AG09319 (cell line): ENCODE measurements around a stretch of chr2.

DNA sequence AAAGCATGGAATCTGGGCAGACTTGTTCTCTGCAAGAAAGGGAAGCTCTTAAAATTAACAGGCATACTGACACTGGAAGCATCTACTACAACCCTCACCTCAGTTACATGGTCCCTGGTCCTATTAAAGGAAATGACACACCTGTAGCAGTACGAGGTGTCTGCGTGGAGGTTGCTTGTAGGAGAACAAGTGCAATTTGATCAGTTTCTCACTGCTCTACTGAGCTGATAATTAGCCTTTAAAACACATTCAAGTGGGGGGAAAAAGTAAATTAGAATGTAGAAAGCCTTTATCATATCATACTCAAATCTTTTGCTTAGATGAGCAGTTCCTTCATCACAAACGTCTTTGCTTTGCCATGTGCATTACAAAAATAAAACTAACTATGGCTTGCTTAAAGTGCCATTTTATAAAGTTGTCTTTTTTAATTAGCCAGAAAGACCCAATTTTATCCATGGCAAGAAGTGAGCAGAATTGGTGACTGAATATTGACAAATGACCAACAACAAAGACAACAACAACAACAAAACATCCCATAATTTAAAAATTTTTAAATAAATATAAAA is 20.0 kb downstream of the SERTAD2 start:
- RRBS = no CpG with 5 or more reads among the region's 3 CpGs

- RRBS = no CpG with 5 or more reads among the region's 9 CpGs
Measured at GRCh38 chr2:64637029-64637749, 16.5 kb downstream of the SERTAD2 start.

DNA sequence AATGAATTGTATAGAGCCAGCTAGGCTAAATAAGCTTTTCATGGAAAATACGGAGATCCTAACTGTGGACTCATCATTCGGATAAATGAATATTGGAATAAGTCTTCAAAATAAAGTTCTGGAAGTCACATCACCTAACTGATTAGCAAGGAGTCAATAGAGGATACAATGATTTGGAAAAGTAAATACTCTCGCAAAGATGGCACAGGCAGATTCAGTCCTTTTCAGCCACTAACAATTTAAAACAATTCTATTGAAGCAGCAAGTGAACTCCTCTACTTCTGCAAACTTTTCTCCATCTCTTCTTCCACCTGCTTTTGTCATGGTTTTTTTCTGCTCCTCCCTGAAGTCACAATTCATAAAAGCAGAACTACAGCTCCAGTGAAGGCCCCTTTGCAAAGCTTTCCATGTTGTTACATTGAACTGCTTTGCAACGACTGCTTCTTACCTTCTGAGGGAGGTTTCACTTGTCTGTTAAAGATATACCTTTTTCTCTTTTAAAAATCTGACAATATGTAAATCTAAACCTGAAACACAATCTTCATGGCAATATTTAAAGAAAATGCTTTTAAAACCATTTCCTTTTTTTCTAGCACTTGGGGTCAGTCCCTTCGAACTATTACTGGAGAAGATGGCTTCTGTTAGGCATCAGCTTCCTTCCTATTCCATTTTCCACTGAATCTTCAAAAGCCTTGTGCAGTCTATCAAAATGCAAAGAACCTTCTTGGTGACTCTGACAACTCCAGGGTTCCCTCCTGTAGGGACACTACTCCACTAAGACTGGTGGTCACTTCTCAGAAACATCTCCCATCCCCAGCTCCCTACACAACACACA is 3.7 kb upstream of the SERTAD2 start:
- RRBS = no CpG with 5 or more reads among the region's 5 CpGs

- RRBS = under 1% methylated on average over 25 of the region's 77 CpGs
Measured at GRCh38 chr2:64751108-64752429, 97.9 kb upstream of the SERTAD2 start.

DNA sequence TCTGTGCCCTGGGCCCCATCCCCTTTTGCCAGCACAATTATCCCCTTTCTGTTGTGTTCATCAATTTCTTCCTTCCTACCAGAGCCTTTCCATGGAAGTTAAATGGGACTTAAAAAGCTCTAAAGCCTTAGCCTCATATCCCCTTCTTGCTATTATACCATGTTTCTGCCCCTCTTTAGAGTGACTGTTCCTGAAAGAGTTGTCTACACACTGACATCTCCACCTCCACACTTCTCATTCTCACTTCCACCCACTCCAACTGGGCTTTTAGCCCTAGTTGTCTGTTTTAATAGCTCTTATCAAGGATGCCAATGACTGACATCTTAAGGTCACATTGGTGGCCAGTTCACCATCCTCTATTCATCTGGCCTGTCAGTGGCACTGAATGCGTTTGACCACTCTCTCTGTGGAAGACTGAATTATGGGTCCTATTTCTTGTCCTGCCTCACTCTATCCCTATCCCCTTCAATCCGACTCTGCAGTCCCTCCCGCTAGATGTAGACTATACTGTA is 127.2 kb upstream of the SLC1A4 start:
- RRBS = no CpG with 5 or more reads among the region's 3 CpGs

- RRBS = no CpG with 5 or more reads among the region's 5 CpGs
Measured at GRCh38 chr2:64923009-64923545, 66.1 kb upstream of the SLC1A4 start.

DNA sequence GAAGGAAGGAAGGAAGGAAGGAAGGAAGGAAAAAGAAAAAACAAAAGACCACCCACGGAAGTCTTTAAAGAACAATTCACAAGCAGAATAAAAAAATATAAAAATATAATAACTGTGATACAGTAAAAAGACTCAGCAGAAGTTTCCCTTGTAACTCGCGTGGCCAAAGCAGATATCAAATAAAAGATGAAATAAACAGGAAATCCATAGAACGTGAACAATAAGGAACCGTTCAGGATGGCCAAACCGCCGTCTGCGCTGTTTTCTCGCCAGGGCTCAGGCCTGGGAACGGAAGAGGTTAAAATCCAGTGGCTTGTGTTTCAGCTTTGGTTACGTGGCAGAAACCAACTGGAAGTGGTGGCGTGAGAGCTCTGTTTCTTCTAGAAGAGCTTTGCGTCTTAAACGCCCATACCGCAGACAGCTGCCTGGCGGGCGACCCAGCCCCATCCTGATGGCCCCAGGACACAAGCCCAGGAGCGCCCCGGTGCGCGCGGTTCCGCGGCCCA is 1.1 kb upstream of the SLC1A4 start:
- RRBS = no CpG with 5 or more reads among the region's 24 CpGs

GRCh38 chr2:64990180-64990694 is 1.0 kb downstream of the SLC1A4 start:
- RRBS = 0% methylated on average over 1 of the region's 23 CpGs

DNA sequence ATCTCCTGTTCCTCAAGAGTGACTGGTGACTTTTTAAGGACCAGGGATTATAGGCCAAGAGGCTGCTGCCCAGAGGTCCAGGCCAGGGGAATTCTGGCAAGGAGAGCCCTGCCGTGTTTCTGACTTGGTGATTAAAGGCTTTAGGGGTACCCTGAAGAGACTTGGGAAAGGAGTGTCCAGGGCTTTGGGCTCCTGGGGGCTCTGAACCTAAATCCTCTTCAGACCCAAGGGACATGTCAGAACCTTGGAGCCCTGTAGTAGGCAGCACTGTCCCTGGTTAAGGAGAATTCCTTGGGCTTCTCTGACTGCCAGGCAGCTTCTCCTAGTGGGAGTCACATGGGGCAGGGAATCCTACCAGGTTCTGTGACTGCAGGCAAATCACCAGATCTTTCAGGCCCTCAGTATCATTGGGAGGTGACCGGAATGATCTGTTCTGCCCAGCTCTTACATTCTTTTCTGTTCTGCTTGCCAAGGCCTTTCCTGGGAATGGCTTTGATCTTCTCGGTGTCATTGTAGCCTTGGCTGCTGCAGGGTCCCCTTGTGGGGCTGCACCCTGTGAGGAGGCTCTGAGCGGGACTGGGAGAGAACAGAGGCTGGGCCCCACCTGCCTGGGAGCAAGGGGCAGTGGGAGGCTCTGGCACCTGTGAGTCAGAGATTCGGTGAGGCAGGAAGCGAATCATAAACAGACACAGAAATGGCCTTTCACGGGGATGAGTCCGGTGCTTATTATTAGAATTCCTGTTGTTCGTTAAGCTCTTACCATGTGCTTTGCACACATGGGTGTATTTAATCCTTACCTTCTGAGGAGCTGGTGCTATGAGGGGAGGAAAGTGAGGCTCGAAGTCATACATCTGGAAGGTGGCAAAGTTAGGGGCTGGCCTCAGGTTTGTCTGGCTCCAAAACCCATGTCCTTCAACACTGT is 14.0 kb downstream of the CEP68 start:
- RRBS = no CpG with 5 or more reads among the region's 10 CpGs

DNA sequence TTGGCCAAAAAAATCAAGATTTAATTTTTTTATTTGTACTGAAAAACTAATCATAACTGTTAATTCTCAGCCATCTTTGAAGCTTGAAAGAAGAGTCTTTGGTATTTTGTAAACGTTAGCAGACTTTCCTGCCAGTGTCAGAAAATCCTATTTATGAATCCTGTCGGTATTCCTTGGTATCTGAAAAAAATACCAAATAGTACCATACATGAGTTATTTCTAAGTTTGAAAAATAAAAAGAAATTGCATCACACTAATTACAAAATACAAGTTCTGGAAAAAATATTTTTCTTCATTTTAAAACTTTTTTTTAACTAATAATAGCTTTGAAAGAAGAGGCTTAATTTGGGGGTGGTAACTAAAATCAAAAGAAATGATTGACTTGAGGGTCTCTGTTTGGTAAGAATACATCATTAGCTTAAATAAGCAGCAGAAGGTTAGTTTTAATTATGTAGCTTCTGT is 42.3 kb downstream of the ACTR2 start:
- RRBS = no CpG with 5 or more reads among the region's 2 CpGs

GRCh38 chr2:65275059-65276200 is 47.8 kb downstream of the ACTR2 start:
- RRBS = no CpG with 5 or more reads among the region's 5 CpGs

DNA sequence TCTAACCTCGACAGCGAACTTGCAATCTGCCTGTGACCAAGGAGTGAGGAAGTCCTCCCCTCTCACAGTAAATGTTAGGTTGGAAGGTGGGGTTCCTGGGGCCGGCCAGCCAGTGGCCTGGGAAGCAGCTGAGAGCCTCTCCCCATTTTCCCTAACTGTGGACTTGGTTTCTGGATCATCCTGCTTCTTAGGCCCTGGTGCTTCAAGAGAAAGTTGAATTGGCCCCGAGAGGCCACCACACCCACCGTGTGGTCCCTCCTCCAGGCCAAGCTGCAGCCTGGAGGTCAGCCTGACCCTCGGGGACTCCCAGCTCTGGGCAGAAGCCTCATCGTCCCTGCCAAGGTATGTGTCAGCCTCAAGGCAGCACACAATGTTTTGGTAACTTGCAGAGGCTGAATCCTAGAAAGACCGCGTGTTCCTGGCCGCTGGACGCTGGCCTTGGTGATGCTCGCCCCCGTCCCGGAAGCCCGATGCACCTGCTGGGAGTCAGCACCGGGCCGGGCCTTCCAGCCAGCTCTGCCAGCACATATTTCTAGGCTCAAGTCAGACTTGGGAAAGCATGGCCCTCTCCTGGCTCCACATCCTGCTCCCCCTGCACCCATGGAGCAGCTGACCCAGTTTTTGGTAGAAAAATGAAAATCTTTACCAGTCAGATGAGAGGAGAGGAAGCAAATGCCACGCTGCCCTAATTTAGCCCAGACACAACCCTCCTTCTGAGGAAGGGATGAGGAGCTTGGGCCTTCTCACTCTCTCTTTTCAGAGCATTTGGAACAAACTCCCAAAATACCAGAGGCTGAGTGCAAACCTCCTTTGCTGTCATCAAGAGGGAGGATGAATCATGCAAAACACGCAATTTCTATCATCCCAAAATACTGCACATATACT is 72.7 kb downstream of the ACTR2 start:
- RRBS = no CpG with 5 or more reads among the region's 19 CpGs

GRCh38 chr2:65367425-65367901 is 64.9 kb downstream of the SPRED2 start:
- RRBS = no CpG with 5 or more reads among the region's 4 CpGs

DNA sequence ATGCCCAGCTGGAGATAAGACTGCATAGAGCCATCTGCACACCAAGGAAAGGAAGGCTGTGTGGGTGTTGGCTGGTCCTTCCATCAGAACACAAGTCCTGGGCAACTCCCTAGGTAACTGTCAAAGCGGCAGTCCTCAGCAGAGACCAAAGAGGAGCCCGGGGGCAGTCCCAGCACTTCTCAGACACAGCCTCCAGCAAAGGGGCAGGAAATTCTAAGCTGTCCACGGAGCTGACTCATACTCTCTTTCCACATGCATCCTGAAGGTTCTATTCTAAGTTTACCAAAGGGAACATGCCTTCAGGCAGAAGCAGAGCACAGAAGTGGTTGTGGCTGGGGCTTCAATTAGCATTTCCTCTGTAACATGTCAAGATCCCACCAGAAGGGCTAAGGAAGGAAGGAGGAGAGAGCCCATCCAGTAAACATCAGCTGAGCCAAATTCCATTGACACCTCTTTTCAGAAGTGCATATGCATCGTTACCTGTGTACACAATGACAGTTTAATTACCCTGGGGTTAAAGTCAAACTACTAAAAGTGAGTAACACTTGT is 54.7 kb downstream of the SPRED2 start:
- RRBS = no CpG with 5 or more reads among the region's 4 CpGs

- RRBS = 1% methylated on average over 30 of the region's 115 CpGs
Measured at GRCh38 chr2:65430641-65431689, 1.4 kb downstream of the SPRED2 start.

DNA sequence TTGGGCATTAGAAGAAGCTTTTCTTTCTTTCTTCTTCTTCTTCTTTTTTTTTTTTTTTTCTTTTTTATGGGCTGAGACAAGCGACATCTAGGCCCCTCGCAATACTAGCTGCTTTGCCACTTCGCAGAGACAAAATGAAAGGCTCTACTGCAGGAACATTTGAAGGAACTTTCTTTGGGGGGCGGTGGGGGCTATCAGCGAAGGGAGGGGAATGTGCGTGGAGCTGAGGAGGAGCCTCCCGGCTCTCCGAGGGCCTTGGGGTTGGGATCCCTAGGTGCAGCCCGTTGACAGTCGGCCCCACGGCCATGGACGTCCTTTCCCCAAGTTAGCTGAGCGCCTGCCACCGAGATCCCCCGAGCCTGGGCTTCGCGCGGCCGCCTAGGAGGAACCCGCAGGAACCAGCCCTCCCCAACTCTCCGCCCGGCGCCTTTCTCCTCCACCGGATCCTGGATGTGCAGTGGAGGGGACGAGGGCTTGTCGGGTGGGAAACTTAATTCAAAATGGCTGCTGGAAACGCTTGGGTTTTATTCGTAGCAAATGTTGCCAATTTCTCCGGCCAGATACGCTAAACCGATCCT is 4.2 kb downstream of the MEIS1 start:
- RRBS = 100% methylated on average over 2 of the region's 31 CpGs

GRCh38 chr2:66441718-66441972 is 6.7 kb downstream of the MEIS1 start:
- RRBS = no CpG with 5 or more reads among the region's 2 CpGs

- RRBS = no CpG with 5 or more reads among the region's 5 CpGs
Measured at GRCh38 chr2:66533142-66533590, 98.2 kb downstream of the MEIS1 start.

DNA sequence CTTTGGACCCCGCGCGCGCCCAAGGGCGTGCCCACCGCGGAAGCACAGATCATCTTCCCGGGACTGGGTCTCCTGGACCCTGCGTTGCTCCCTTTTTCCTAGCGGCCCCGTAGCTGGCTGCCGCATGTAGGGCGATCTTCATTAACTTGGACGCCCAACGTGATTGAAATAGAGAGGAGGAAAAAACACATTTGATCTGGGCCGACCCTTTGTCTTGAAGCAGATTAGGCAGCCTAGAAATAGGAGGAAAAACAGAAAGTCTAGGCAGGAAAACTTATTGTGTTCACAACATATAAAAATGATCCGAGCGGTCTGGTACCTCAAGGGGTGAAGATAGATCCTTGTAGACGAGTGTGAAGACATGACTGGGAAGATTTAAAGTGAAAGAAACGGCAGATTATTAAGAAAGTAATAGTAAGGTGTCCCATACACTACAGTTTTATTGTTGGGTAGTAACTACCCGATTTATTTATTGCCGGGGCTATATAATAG is 147.2 kb downstream of the MEIS1 start:
- RRBS = no CpG with 5 or more reads among the region's 22 CpGs

GRCh38 chr2:66853545-66854243 is 418.8 kb downstream of the MEIS1 start:
- RRBS = no CpG with 5 or more reads among the region's 8 CpGs